Endothelial cell (in vitro differentiated cells): ENCODE results near the genes CEACAM21, ARHGEF1, CIC, MEGF8 and PSG3.

DNA sequence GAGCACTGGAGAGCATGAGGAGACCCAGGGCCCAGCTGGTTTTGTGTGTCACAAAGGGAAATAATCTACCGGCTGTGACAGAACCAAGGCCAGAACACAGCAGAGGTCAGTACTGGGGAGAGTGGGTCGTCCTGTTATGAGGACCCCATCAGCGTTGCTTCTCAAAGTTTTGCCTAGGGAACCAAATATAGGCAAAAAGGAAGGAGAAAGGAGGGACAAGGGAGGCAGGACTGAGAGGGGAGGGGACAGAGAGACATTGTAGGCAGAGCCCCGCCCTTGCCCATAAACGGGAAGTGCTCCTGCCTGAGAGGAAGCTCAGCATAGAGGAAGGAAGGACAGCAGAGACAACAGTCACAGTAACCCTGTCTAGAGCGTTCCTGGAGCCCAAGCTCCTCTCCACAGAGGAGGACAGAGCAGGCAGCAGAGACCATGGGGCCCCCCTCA lies at the start of gene CEACAM21:
CEACAM21 (plus strand) TSS at position 321 of the 444 bp plus-strand sequence.
- PRO-cap: unidirectional peak, plus-strand start at position 321 of the sequence

- PRO-cap: no peak
Observed at GRCh38 chr19:41637579-41637957, 10.7 kb upstream of the CEACAM4 start.

DNA sequence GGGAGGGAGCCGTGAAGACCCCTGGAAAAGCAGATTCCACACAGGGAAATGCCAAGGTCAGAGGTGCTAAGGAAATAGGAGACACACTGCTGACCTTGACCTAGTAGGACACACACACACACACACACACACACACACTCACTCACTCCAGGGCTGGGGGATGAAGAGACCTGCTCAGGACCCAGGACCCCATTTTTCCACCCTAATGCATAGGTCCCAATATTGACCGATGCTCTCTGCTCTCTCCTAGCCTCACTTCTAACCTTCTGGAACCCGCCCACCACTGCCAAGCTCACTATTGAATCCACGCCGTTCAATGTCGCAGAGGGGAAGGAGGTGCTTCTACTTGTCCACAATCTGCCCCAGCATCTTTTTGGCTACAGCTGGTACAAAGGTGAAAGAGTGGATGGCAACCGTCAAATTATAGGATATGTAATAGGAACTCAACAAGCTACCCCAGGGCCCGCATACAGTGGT lies 1.0 kb downstream of the CEACAM5 start:
- PRO-cap: no peak

DNA sequence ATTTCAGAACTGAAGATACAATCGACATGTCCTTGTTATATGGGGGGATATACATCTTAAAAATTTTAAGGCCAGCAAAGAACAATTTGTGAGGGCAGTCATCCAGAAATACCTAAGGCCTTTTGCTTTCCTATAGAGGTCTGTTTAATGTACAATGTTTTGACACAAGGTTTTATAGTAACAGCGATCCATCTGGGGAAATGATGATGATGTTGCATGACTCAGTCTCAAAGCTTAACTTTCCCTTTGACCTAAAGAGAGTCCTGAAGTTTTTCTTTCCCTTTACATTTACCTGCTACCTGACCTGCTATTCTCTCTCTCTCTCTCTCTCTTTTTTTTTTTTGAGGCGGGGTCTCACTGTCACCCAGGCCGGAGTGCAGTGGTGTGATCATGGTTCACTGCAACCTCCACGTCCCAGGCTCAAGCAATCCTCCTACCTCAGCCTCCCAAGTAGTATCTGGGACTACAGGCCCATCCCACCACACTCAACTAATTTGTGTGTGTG lies 20.1 kb upstream of the CEACAM6 start:
- PRO-cap: no peak

DNA sequence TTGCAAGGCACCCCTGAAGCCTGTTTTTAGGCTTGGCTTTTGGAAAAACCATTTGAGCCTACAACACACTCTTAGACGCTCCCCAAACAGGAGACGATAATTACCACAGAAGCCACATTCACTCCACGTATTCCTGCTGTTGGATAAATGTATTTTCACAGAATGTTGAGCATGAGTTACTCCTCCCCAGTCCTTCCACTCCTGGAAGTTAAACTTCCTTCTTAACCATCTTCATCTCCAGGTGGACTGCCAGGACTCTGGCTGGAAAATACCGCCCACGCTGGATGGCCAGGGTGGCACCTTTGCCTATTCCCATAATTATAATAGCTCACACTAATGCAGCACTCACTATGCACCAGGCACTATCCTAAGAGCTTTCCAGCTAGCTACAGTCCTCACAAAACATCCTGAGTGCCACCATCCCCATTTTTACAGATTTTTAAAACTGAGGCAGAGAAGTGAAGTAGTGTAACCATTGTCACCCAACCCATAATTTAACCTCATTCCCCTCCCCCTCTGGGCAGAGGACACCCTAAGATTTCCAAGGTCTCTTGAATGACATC lies 18.3 kb downstream of the CEACAM6 start:
- PRO-cap: no peak

- PRO-cap: no peak
Observed at GRCh38 chr19:41775306-41775877, 20.1 kb downstream of the CEACAM6 start.

DNA sequence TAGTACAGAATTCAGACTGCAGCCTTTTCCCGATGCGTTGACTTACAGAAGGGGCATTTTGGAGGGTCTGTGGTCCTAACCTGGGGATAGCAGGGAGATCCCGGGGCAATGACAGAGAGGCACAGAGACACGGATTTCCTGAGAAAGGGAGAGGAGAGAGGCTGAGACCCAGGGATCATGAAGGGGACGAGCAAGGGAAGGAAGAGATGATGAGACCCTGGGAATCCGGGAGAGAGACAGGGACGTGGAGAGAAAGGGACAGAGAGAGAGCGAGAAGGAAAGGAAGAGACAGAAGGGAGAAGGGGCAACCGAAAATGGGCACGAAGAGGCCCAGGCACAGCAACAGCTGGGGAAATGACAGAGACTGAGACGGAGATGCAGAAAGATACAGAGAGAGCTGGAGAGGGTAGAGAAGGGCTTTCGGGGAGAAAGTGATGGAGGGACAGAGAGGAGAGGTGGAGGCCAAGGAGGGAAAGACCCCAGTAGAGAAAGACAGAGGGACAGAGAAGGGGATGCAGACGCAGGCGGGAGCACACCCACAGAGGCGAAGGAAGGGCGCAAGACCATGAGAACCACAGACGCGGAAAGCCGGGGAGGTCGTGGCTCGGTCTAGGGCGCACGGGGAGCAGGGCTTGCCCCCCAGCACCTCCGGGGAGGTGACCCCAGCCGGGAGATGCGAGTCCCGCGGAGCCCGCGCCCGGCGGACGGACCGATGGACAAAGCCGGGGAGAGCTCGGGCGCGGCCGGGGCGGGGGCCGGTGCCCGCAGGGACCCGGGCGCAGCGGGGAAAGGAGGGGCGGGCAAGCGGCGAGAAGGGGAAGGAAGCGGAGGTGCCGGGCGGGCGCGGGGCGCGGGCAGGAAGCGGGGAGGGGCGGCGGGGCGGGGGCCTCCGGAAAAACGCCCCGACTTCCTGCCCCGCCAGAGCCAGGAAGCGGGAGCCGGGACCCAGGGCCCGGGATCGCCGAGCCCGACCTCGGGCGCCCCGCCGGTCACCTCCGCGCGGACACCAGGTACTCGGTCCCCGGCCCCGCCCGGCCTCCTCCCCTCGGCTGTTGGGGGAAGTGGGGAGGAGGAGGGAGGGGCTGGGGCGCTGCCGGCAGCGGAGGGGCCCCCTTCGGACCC lies at the start of gene ARHGEF1:
ARHGEF1 (plus strand) TSS at position 905 of the 1,122 bp plus-strand sequence.
- PRO-cap: unidirectional peak, plus-strand start at position 289 of the sequence; unidirectional peak, plus-strand start at position 575 of the sequence; bidirectional peak, plus-strand start at position 921 of the sequence, minus-strand start at position 832 of the sequence

DNA sequence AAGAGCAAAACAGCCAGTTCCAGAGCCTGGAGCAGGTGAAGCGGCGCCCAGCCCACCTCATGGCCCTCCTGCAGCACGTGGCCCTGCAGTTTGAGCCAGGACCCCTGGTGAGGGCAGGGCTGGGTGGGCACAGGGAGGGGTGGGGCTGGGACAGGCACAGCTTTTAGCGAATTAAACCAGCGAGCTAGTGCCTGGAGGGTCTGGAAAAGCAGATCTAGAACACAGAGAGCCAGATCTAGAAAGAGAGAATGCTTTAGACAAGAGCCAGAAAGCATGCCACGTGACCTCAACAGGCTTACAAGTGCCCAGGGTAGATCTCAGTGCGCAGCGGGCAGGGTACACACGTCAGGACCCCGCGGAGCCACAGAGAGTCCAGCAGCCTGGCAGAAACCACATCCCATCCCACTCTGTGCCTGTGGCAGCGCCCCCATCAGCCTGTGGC lies 5.8 kb downstream of the ARHGEF1 start:
- PRO-cap: no peak

DNA sequence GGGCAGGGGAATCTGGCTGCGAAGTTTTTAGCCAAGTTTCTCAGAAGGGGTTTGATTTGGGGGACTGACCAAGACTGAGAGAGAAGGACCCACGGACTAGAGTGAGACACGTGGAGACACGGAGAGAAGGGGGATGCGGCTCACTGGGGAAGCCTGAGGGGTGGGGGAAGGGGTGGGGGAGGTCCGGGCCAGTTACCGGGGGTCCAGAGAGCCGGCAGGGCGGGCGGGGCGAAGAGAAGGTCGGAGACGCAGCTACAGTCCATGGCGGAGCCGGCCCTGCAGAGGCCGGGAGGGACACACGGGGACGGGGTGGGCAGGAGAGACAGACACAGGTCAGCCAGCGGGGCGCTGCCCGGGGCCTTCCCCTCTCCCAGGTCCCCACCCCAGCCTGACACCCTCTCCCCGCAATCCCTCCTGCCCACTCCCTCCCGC lies 15.6 kb downstream of the ERFL start:
- PRO-cap: no peak

- PRO-cap: unidirectional peak, plus-strand start at chr19:42068891
Observed at GRCh38 chr19:42068656-42069983, 886 bp downstream of the GRIK5 start.

- PRO-cap: no peak
Observed at GRCh38 chr19:42098683-42099267, 22.8 kb downstream of the ZNF574 start.

GRCh38 chr19:42199256-42200255 lies 17.9 kb downstream of the DEDD2 start:
- PRO-cap: unidirectional peak, plus-strand start at chr19:42199336

DNA sequence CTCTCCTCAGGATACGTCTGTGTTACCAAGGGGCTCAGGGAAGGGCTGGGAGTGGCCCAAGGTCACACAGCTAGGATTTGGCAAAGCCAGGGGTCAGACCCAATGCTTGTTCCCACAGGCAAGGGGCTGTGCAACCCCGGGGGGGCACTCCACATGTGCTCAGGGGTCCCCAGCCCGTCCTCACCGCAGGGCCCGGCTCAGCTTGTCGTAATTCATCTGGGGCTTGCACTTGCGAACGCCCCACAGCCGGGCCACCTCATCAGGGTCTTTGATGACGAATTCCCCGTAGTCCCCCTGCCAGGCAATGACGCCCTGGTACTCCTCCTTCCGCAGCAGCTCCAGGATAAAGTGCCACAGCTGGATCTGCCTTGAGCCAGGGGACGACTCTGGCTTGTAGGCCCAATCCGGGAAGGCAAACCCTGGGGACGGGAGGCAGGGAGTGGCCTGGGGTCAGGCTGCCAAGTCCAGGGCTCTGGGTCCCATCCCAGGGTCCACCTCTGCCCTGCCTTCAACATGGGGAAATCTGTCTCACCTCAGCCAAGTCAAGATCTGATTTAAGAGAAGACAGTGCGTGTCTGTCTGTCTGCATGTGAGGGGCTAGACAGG lies 4.7 kb downstream of the ERF start:
- PRO-cap: no peak

GRCh38 chr19:42267848-42268326 lies 1.2 kb upstream of the CIC start:
- PRO-cap: bidirectional peak, plus-strand start at chr19:42268554, minus-strand start at chr19:42268244

- PRO-cap: bidirectional peak, plus-strand start at chr19:42268554, minus-strand start at chr19:42268244; bidirectional peak, plus-strand start at chr19:42269019, minus-strand start at chr19:42268737; unidirectional peak, plus-strand start at chr19:42269198; unidirectional peak, plus-strand start at chr19:42269272
Observed at GRCh38 chr19:42268393-42269372, at the start of gene CIC. CIC (plus strand) TSS chr19:42269252.

GRCh38 chr19:42325095-42326015 lies at the start of gene MEGF8:
MEGF8 (plus strand) TSS chr19:42325635.
- PRO-cap: bidirectional peak, plus-strand start at chr19:42325643, minus-strand start at chr19:42325351

- PRO-cap: no peak
Observed at GRCh38 chr19:42330135-42330604, 4.7 kb downstream of the MEGF8 start.

- PRO-cap: no peak
Observed at GRCh38 chr19:42466225-42467588, 24.0 kb upstream of the CXCL17 start.

- PRO-cap: no peak
Observed at GRCh38 chr19:42529247-42529607, 946 bp upstream of the CEACAM1 start.

DNA sequence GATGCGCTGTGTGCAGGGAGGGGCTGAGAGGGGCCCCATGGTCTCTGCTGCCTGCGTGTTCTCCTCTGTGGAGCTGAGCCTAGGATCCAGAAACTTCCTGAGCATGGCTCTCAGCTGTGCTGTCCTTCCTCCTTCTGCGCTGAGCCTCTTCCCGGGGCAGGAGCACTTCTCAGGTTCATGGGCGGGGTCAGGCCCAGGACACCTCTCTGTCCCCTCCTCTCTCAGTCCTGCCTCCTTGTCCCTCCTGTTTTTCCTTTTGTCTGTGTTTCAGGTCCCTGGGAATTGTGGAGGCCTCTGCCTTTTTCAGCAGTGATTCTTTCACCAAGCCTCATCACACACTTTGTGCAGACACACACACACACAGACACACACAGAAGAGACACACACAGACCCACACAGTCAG lies at the start of gene PSG3:
PSG3 (minus strand) TSS at position 136 of the 403 bp plus-strand sequence.
- PRO-cap: no peak